ENCODE data around the genes PTPRZ1, ASB15, SPAM1 and PAX4.

- PRO-cap, result no peak
Measured at GRCh38 chr7:121313597-121314290, 15.1 kb upstream of the WNT16 start.

DNA sequence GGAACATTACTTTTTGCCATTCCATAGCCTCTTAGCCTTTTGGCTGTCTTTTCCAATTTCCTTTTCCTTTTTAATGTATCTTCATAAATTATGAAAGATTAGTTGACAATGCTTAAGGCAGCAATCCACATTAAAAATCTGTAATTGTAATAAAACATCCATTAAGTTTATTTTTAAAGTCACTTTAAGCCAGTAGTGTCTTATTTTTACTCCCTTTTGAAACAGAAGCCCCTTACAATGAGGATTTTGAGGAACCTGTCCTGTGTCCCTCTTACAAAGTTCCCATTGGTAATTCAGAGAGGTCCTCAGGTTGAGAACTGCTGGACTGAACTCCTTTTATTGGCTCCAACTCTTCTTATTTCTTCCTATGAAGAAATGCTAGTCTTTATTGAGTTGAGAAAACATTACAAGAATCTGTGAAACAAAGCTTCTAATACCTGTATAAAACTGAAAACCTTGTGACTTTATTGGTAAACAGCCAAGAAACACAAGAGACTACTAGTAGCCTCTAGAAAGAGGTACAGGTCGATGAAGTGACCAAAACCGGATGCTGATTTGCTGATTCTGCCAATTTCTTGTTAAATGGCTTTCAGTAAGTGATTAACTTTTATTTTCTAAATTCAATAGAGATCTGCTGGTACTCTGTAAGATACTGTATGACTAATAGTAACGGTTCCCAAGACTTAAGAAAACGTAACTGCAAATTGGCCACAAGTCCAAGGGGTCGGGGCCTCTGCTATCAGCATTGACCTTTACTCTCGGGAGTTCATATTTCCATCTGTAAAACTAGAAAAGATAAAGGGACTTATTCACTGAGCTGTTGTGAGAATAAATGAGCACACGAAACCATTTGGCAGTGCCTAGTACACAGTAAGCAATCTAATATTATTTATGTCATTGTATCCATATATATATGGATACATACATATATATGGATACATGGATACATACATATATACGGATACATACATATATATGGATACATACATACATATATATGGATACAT lies 1.6 kb downstream of the FAM3C start:
- PRO-cap, result no peak

- PRO-cap, result no peak
Measured at GRCh38 chr7:121420819-121421411, 24.8 kb upstream of the FAM3C start.

DNA sequence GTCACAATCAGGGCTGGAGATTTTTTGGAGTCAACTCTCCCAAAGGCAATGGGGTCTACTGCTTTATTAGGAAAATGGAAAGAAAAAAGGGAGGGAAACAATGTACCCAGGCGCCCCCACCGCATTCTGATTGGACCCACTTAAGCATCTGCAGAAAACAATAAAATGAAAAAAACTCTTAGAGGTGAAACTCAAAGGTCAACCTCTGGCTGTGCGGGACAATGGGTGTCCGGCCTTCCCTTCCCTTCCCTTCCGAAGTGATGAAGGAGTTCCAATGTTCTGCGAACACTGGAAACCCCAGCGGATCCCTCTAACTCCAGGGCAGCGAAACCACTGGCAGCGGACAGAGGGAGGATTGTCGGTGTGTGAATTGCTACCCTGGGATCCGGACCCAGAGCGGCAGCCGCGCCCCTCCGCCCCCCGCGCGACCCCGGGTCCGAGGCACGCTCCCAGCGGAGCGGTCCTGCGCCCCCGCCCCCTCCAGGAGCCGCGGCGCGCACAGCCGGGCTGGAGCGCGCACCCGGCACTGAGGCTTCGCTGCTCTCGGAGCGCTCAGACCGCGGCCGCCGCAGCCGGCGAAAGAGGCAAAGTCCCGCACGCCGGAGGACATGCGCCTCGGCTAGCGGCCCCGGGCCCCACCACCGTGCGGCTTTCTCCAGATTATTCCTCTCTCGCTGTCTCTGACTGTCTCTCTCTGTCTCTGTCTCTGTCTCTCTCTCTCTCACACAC lies at the start of gene PTPRZ1:
PTPRZ1 (plus strand) TSS at position 555 of the 729 bp plus-strand sequence.
- PRO-cap, result bidirectional peak, plus-strand start at position 555 of the sequence, minus-strand start at position 345 of the sequence

DNA sequence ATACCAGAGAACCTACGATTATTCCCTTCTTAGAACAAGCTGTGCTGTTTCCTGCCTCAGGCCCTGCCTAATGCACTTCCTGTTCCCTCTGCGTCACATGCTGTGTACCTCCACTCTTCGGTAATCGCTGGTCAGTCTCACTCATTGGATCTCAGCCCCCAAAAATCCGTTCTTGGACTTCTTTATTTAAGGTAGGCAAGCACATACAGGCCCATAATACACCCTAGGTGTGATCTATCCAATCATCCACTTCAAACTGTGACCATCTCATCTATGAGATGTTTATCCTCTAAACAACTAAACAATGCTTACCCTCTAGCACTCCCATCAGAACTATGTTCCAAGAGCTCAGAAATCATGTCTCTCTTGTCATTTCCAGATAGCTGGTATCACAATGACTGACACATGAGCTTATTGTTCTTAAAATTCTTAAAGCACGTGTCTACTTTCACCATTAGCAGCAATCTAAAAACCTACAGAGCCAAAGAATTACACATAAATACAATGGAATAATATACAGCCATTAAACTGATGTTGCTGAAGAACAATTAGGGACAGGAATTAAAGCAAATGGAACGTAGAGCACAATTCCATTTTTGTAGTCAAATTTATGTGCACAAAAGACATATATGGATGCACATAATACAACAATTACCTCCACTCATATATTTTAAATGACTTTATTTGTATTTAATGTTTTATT lies 83.8 kb downstream of the CADPS2 start:
- PRO-cap, result no peak

- PRO-cap, result no peak
Measured at GRCh38 chr7:122856285-122857159, 29.7 kb downstream of the CADPS2 start.

GRCh38 chr7:123598766-123599232 lies 2.8 kb upstream of the ASB15 start:
- PRO-cap, result no peak

DNA sequence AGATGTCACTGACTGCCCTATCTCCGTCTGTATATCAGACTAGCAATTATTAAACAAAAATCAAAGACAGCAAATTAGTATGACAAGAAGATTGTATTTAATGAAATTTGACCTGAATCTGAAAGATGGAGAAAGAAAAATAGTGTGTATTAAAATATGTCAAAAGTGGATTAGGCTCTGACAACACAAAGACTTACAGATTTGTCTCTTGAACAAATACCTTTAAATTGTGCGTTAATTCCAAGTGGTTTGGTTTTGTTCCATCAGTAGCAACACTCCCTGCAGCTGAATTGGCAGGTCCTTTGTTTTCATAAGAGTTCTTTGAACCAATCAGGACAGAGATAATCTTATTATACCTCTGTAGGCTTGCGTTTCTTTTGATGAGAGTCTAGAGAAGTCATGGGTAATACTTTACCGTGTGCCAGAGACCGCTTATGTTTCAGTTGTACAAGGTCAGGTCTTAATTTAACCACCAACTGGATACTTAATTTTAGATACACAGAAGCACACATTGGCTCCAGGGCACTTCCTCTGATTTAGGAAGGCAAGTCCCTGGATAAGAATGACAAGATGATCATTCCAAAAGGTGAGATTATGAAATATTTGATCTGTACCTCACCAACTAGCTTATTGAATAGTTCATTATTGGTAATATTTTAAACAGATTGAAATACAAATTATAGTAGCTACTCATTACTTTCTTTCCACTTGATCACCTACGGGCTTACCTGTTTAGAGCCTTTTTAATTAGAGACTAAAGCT lies at the start of gene ASB15:
ASB15 (plus strand) TSS at position 493 of the 762 bp plus-strand sequence.
- PRO-cap, result no peak

DNA sequence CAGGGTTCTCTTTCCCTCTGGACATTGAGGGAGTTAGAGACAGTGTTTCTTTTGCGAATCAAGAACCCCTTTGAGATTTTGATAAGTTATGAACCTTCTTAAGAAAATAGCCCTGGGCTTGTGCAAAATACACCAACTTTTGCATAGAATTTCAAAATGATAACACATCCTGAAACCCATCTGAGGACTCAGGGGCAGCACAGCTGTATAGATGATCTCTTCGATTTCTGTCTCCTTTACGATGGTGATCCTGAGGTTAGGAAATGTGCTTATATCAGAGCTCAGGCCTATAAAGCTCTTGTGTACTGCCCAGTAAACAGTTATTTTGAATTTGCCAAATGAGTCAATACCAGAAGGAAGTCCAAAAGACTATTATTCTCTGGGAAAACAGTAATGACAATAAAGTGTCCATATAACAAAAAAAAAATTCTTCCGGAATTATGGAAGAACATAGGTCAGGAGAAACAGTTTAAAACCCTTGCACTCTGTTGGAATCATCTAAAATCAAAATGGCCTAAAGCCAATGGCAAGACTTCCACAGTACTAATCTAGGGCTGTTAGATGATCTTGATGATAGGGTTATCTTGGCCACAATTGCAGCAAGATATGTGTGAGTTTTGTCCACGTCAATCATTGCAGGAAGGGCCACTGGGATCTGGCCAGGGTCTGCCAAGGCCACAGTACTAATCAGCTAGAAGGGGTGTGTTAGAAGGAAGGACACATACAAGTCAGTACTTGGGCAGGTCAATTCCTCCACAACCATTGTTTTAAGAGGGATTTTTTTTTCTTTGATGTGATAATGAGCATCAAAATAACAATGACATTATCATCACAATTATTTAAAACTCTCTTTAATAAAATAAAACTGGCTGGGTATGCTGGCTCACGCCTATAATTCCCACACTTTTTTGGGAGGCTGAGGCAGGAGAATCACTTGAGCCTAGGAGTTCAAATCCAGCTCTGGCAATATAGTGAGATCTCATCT lies 1.4 kb downstream of the LMOD2 start:
- PRO-cap, result no peak

DNA sequence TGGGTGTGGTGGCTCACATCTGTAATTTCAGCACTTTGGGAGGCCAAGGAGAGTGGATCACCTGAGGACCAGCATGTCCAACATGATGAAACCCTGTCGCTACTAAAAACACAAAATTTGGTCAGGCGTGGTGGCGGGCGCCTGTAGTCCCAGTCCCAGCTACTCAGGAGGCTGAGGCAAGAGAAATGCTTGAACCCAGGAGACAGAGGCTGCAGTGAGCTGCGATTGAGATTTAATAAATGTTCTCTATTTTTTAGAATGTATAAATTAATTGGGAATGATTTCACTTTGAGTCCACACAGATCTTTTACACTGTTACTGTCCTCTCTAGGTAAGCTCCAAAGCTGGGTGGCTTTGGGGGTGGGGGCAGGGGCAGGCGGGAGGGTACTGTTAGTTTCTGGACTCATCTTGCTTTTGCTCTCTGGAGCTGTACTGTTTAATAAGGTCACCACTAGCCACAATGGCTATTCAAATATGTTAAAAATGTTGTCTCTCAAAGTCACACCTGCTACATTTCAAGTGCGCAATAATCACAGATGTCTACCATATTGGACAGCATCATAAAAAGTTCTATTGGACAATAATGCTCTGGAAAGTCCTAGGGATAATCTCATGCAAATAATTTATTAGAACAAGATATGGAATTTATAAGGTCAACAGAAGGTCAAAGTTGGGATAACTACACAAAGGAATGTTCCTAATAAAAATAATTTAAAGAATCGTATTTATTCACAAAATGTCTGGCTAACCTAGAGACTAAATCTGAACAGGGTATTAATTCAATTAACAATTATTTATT lies 27.0 kb downstream of the WASL start:
- PRO-cap, result no peak

- PRO-cap, result no peak
Measured at GRCh38 chr7:123924969-123925519, at the start of gene SPAM1. SPAM1 (plus strand) TSS chr7:123925241.

GRCh38 chr7:127373302-127374492 lies 18.8 kb downstream of the ZNF800 start:
- PRO-cap, result no peak

DNA sequence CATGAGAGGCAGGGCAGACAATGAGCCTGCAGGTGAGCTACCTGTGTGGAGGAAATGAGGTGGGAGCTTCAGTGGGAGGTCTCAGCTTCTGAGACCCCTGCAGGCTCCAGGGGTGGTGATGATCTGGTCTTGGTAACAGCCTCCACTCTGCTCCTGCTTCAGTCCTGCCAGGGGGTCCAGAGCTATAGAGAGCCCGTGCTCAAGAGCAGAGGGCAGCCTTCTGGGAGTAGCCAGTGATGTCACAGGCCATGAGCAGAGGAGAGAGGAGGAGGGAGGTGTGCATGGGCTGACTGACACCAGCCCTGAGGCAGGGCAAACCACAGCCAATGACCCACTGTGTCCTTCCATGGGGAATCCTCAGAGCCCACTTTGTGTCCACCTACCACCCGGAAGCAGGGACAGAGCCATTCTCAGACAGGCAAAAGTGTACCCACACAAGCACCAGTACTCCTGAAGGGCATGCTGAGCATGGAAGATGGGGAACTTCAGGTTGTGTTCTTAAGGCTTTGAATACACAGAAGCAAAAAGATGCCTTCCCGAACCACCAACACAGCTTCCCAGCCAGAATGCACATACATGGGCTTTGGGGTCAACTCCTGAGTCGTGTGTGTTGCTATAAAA lies at the start of gene PAX4:
PAX4 (minus strand) TSS at position 222 of the 621 bp plus-strand sequence.
- PRO-cap, result no peak

- PRO-cap, result no peak
Measured at GRCh38 chr7:127933491-127934732, 97.3 kb downstream of the LRRC4 start.

DNA sequence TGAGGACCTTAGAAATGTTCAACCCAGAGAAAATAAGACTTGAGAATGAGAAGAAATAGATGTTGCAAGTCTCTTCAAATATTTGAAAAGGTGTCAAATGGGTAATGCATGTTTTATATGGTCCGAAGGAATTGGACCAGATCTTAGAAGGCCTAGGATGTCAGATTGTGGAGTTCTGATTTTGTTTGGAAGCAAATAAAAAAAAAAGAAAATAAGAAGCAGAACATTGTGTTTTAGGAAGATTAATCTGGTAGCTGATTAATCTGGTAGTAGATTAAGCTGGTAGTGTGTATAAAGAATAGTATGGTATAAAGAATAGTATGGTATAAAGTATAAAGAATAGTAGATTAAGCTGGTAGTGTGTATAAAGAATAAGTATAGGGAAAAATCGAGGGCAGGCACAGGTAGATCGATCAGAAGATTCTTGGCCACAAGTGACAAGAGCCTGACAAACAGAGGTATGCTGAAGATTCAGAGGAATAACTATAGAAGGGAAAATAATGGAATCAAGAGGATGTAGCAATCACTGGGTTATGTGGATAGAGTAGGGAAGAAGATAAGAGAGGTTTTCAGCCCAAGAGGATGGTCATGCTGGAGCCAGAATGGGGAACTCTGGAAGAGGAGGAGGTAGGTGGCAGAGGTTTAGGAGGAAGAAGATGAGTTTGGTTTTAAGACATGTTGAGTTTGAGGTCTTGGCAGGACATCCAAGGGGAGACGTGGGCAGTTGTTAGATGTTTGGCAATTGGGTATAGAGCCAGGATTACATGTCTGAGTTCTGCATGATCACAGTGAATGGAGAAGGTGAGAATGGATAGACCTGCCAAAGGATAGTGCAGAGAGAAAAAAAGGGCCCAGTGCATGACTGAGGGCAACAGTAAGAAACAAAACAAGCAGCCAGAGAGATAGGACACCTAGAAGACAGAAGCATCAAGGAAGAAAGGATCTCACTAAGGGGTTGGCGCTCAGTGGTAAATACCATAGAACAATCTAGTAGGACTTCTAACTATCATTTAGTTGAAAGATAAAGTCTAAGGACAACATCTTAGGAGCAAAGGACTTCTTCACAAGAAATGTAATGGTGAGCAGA lies 53.6 kb downstream of the LRRC4 start:
- PRO-cap, result no peak

GRCh38 chr7:128028251-128028773 lies 2.9 kb downstream of the LRRC4 start:
- PRO-cap, result no peak

- PRO-cap, result no peak
Measured at GRCh38 chr7:128031788-128031992, 453 bp upstream of the LRRC4 start.

DNA sequence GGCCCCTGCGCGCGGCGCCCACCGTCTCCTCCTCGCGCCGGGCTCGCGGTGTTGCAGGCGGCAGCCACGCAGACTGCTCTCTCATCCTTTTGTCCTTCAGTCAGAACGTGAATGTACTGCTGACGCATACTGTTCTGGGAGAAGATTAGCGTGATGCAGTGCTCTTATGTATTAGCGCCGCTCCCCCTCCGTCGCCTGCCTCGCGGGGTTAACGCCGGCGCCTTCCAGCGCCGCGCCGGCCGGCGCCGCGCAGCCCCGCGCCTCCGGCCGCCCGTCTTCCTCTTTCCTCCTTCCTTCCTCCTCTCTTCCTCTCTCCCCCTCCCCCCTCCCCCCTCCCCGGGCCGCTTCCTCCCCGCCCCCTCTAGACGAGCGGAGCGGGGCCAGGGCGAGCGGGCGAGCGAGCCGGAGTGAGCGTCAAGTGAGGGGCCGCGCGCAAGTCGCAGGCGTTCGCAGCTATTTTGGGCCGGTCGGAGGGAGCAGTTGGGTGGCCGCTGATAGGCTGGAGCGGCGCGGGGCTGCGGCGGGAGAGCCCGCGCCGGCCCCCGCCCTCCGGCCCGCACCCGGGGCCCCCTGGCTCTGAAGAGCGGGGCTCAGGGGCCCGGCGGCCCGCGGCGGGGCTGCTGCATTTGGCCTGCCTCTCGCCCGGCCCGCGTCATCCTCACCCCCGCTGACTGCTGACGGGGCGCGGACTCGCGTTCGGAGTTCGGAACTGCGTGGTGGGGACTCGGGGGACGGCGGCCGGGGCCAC lies 930 bp upstream of the LRRC4 start:
- PRO-cap, result bidirectional peak, plus-strand start at position 410 of the sequence, minus-strand start at position 75 of the sequence

- PRO-cap, result no peak
Measured at GRCh38 chr7:128164015-128164610, 77.0 kb upstream of the LEP start.

GRCh38 chr7:128339121-128339499 lies 4.6 kb downstream of the RBM28 start:
- PRO-cap, result no peak

Measured in colonic mucosa (tissue), 1 donor.